SK-MEL-5 (cell line): ENCODE data around the gene NDC1.

DNA sequence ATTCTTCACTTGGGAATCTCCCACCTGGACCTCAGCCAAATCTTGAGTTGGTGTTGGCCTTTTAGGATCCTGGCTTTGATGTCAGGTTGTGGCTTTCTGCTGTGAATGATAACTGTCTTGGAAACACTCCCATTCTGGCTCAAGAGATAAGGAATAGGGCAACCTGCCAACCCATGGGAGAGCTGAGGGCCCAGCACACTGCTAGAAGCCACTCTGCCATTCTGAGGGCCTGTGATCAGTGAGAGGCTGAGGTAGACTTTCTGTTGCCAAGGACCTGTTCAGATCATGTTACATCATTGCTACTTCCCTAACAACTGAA is 45.9 kb downstream of the TTC39A start:
RAMPAGE:
- cytosol, long total RNA = no peak
- long total RNA = no peak
- nucleus, long total RNA = no peak

DNA sequence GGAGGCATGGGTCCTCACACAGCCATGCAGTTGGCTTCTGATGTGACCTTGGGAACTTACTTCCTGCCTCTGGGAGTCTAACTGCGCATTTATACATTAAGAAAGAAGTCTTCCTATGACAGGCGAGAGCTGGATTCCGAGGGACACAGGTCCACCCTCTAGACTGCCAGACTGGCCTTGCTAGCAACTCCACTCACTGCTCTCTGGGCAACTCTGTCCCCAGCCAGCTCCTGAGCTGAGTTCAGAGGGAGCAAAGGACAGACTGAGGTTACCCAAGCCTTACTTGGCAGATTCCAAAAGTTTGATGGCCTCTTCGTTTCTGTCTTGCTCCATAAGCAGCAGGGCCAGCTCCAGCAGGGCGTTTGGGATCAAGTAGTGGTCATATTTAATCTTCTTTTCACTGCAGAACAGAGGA is 41.8 kb downstream of the TTC39A start:
RAMPAGE:
- cytosol, long total RNA = no peak
- long total RNA = no peak
- nucleus, long total RNA = no peak

RAMPAGE:
- cytosol, long total RNA = no peak
- long total RNA = no peak
- nucleus, long total RNA = no peak
Observed at GRCh38 chr1:51444695-51445191, 74.3 kb downstream of the EPS15 start.

DNA sequence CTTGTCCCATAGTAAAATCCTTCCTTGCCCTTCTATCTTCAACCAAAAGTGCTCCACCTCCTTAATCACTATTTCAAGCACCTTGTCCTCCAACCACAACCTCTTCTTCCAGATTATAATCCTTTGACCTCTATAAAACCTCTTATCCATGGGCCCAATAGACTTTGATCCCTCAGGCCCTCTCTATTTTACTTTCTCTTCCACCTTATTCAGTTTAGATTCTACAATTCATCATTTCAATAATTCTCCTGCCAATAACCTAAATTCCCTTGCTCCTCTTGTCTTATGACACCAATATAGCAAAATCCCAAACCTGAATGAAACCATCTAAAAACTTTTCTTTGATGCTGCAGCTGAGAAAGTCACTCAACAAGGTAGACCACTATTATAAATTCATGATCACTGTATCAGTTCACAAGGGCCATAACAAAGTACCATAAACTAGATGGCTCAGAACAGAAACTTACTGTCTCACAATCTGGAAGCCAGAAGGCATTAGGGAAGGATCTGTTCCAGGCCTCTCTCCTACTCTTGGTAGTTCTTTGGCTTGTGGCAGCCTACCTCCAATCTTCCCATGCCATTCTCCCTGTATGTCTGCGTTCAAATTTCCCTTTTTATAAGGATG is 24.8 kb downstream of the EPS15 start:
RAMPAGE:
- cytosol, long total RNA = no peak
- long total RNA = no peak
- nucleus, long total RNA = no peak

GRCh38 chr1:51534279-51534703 is 15.2 kb upstream of the EPS15 start:
RAMPAGE:
- cytosol, long total RNA = no peak
- long total RNA = no peak
- nucleus, long total RNA = no peak

DNA sequence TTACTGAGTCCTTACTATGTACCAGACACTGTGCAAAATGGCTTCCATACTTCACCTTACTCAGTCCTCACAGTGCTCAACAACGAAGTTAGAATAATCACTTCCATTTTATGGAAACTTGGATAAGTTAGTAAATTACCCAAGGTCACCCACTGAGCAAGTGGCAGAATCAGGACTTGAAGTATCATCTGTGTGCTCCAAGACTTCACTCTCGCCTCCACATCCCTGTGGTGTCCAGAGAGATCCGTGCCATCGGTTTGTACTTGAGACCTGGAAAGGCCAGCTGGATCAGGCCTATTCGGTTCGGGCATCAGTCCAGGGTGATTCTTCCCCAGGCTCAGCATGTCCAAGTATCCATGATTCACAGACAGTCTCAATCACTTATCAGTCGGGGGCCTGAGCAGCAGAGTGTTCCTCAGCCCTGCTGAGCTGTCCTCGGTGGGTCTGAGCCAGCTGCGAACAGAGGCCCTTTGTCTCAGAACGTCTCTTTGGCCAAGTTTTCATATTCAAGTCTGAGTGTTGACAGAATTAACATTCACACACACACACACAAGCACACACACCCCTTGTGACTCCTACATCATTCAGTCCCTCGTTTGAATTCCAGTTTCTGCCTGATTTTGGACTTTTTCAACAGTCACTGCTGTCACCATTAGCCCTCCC is 33.5 kb upstream of the OSBPL9 start:
RAMPAGE:
- cytosol, long total RNA = no peak
- long total RNA = no peak
- nucleus, long total RNA = no peak

DNA sequence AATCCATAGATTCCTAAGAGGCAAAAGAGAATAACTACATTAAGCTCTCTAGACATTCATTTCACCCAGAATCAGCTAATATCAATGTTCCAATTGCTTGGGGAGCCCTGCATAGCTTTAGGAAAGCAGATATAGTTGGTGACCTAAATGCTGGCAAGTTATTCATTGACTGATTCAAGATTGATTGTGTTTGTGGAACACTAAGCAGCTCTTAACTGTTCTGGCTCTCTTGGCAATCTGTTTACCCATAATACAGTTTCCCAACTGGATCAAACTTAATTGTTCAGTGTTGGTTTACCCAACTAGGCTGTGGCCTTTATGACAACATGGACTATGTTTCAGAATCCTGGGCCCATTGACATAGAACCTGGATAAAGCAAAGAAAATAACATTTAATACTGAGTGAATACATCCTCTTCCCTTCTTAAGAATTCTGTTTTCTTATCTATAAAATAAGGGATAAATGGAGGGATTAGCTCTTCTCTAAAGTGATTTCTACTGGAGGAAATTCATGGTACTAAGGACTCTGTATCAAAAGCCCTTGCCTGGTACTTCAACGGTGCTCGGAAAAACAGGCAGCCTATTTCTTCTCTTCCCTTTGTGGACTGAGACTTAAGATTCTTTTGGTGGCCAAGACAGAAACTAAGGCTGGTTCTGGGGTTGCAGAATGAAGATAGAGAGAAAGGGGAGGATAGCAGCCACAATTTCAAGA is 83.5 kb downstream of the NRDC start:
RAMPAGE:
- cytosol, long total RNA = no peak
- long total RNA = no peak
- nucleus, long total RNA = no peak

DNA sequence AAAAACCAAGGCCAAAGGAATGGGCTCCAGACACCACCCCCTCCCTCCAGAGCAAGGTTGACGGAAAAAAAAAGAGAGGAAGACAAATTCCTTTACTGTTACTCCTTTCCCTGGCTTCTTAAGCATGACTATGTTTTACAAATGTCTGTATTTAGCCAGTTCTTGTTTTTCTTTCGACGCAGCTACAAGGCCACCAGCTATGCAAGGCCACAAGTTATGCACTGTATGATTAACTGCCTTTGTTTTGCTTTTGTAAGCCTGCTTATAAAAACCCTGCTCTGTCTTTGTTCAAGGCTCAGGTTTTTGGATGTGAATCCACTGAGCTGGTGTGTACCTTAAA is 15.1 kb upstream of the RAB3B start:
RAMPAGE:
- cytosol, long total RNA = no peak
- long total RNA = no peak
- nucleus, long total RNA = no peak

DNA sequence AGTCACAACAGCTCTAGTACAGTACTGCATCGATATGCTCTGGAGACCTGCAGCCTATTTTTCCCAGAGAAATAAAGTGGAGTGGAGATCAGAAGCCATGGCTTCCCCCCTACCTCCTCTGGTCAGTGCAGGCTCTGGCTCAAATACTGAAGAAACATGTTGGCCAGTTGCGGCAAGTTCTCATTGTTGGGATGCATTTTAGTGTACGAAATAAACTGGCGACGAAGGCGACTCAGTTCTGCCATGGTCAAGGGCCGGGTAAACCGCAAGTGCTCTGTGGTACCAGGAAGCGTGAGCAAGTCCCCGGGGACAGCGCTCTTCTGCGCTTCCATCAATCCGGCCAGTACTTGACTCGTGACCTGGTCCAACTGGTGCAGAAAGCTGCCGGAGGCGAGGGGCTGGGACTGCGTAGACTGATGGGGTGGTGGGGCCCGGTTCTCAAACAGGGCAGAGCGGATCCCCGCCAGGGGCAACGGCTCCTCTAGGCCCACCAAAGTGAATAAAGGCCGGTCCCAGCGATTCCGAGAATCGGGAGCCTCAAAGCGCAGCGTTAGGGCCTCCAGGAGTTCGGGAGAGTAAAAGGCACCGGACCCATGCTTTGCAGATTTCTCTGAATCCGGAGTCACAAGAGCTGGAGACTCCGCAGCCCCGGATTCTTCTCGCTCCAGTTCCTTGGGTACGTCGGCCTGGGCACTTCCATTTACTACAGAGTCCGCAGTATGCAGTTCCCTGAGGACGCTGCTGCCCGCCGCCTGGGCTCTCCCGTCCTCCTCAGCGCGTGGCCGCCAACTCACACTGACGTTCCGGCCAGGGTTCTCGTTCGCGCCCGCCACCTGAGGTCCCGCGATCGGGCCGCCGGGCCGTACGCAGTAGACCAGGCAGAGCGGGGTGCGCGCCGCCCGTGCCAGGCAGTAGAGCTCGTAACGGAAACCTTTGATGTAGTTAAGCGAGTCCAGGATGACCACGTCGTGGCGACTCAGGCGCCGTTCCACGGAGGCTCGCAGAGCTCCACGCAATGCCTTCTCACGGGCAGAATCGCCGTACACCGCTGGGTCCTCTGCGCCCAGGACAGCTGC is 697 bp downstream of the KTI12 start:
RAMPAGE:
- cytosol, long total RNA = no peak
- long total RNA = no peak
- nucleus, long total RNA = no peak

RAMPAGE:
- cytosol, long total RNA = no peak
- long total RNA = no peak
- nucleus, long total RNA = no peak
Observed at GRCh38 chr1:52140795-52141337, 1.0 kb upstream of the ZFYVE9 start.

GRCh38 chr1:52356793-52357400 is 9.1 kb downstream of the CC2D1B start:
RAMPAGE:
- cytosol, long total RNA = no peak
- long total RNA = no peak
- nucleus, long total RNA = no peak

RAMPAGE:
- cytosol, long total RNA = no peak
- long total RNA = no peak
- nucleus, long total RNA = no peak
Observed at GRCh38 chr1:52368797-52369451, 2.9 kb upstream of the CC2D1B start.

GRCh38 chr1:52550512-52550843 is 2.4 kb downstream of the TUT4 start:
RAMPAGE:
- cytosol, long total RNA = no peak
- long total RNA = no peak
- nucleus, long total RNA = no peak

DNA sequence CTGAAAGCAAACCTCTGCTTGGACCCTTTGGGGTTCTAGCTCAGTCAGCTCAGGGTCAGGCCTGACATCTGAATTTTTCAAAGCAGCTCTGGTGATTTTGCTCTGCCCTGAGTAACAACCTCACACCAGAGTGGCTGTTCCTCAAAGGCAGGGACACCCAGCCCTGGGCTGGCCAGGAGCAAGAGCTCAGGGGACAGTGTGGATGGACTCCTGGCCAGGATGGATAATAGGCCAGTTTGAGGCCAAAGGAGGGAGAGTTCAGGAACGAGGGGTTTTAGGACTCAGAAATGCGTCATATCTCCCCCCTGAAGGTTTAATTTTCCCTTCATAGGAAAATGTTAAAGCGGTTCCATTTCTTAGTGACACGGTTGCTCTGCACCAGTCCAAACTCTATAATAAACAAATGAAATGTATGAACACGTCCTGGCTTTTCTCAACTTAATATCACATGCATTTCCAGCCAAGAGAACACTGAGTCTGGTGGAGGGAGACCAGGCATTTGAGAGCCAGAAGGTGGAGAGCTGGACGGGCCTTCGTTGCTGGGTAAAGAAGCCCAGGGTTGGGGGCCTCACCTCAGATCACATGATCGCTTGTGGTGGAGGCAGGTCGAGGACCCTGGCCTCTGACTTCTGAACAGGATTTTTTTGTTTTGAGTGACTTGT is 11.6 kb downstream of the SLC1A7 start:
RAMPAGE:
- cytosol, long total RNA = no peak
- long total RNA = no peak
- nucleus, long total RNA = no peak

GRCh38 chr1:53219520-53219884 is 932 bp downstream of the CZIB start:
RAMPAGE:
- cytosol, long total RNA = no peak
- long total RNA = no peak
- nucleus, long total RNA = no peak

DNA sequence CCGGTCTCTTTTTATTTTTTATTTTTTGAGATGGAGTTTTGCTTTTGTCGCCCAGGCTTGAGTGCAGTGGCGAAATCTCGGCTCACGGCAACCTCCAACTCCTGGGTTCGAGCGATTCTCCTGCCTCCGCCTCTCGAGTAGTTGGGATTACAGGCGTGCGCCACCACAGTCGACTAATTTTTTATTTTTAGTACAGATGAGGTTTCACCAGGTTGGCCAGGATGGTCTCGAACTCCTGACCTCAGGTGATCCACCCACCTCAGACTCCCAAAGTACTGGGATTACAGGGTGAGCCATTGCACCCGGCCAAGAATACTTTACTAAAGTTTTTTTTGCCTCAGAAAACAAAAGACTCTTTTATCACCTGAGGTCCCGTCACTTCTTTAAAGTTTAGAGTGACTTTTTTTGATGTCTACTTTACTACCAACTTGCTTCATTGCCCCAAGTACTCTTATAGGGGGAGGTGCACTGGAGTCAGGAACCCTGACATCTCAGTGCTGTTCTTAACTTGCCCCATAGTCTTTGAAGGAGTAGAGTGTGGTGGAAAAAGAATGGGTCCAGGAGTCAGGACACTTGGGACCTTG is 4.9 kb upstream of the CZIB start:
RAMPAGE:
- cytosol, long total RNA = no peak
- long total RNA = no peak
- nucleus, long total RNA = no peak

RAMPAGE:
- cytosol, long total RNA = no peak
- long total RNA = no peak
- nucleus, long total RNA = no peak
Observed at GRCh38 chr1:53246814-53247084, 8.4 kb upstream of the MAGOH start.

RAMPAGE:
- cytosol, long total RNA = no peak
- long total RNA = no peak
- nucleus, long total RNA = no peak
Observed at GRCh38 chr1:53350036-53350614, 22.3 kb upstream of the LRP8 start.

DNA sequence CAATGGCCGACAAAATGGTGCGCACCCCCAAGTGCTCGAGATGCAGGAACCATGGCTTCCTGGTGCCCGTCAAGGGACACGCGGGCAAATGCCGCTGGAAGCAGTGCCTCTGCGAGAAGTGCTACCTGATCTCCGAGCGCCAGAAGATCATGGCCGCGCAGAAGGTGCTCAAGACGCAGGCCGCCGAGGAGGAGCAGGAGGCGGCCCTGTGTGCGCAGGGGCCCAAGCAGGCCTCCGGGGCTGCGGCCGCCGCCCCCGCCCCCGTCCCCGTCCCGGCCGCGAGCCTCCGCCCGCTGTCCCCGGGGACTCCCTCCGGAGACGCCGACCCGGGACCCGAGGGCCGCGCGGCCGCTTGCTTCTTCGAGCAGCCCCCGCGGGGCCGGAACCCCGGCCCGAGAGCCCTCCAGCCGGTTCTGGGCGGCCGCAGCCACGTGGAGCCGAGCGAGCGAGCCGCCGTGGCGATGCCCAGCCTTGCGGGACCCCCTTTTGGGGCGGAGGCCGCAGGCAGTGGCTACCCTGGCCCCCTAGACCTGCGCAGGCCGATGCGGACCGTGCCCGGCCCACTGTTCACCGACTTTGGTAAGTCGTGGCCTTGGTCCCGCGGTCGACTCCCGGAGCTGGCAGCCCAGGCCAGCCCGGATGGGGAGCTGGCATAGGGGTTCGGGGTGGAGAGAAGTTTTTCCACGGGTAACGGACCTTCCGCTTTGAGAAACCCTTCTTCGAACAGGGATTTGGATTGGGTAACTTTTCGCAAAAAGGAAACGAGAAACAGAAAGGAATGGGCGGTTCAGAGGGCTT is 452 bp downstream of the DMRTB1 start:
RAMPAGE:
- cytosol, long total RNA = no peak
- long total RNA = no peak
- nucleus, long total RNA = no peak

DNA sequence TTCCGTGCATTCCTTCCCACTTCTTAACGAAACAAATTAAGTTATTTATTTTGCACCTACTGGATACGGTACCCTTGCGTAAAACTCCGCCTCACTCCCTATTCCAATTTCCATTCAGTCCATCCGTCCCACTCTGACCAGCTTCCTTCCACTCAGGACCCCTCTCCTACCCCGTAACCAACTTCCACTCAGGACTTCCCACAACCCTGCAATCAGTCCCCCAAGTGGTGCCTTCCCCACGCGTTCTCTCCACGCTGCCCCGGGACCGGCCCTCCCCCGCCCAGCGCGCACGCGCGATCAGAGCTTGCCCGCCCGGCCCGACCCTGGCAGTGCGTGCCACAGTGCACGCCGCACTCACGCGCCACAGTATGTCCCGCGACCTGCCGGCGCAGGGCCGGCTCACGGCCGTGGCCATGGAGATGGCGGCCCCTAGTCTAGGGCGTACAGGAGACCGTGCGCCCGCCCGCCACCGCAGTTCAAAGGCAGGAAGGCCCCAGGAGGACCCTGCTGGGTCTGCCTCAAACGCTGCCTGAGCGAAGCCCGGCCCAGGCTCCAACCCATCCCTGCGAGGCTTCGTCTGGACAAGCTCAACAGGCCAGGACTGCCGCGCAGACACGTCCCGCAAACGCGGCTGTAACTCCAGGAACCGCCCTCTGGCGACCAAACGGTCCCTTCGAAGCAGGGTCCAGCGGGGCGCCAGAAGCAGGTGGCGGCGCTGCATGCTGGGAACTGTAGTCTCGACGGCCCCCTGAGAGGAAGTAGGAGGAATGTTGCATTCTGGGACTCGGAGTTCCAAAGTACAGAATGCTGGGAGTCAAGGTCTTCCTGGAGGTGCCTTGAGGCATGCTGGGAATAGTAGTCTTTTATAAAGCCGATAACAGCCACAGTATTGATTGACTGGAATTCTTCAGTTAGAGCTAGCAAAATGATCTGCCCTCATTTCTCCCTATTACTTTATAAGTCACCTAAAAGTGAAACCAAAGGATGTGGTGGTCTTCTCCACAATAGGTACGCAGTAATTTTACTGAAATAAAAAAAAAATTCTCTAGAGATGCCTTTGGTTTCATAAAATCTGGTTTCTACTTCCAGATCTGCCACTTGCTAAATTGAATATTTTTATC is at the start of gene NDC1:
Gene NDC1 (minus strand): TSS at position 450 of the 1,121 bp plus-strand sequence.
RAMPAGE:
- cytosol, long total RNA = start-site peak on the minus strand centred at position 439 of the sequence, 9 bp wide, 83 and 64 reads in 2 replicates
- long total RNA = no peak
- nucleus, long total RNA = start-site peak on the minus strand centred at position 443 of the sequence, 25 bp wide, 57 and 16 reads in 2 replicates